A375 (cell line): ENCODE measurements around the genes PRKACG, APBA1 and KLF9.

DNA sequence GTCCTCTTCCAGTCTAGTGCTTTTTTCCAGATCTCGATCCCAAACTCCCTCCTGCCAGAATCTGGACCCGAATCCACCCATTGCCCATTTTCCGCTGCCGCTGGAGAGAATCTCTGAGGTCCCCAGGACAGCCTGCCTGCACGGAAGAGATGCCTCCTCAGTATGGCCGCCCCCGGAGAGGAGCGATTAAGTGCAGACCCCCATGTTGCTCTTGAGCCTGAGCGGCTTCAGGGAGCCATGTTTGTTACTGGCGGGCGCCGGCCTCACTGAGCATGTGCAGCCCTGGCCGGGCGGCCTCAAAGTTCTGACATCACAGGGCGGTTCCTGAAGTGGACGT is 1342.9 kb downstream of the SPATA31A7 start:
- RAMPAGE, long total RNA, result no peak

- RAMPAGE, long total RNA, result no peak
Measured at GRCh38 chr9:62798686-62799680, 1609.1 kb downstream of the SPATA31A7 start.

DNA sequence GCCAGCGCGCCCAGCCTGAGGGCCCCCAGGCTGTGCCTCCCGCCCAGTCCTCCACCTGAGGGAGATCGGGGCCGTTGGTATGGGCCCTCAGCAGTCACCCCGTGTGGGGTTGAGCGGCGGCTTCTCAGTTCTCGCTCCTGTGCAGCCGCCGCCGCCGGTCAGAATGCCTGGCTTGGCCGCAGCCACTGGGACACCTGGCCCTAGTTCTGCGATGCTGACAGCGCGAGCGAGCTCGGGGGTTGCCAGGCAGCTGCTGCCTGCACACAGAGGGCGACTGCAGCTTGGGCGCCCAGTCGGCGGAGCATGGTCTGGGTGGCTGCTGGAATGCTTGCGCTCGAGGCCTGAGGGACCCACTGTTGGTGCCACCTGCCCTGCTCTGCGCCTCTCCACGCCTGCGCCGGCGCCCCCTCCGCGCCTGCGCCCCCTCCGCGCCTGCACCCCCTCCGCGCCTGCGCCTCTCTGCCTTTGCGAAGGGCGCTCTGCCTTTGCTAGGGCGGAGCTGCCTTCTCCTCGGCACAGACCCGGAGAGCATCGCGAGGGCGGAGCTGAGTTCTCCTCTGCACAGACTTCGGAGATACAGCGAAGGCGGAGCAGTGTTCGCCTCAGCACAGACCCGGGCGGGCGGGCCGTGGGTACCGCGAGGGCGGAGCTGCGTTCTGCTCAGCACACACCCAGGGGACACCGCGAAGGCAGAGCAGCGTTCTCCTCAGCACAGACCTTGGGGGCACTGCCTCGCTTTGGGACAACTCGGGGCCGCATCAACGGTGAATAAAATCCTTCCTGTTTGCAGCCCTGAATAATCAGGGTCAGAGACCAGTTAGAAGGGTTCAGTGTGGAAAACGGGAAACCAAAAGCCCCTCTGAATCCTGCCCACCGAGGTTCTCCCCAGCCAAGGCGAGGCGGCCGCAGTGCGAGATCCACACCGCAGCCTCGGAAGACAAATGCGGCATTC is 1648.4 kb downstream of the SPATA31A7 start:
- RAMPAGE, long total RNA, result no peak

GRCh38 chr9:63812665-63813105 is 1472.3 kb downstream of the FOXD4L5 start:
- RAMPAGE, long total RNA, result no peak

DNA sequence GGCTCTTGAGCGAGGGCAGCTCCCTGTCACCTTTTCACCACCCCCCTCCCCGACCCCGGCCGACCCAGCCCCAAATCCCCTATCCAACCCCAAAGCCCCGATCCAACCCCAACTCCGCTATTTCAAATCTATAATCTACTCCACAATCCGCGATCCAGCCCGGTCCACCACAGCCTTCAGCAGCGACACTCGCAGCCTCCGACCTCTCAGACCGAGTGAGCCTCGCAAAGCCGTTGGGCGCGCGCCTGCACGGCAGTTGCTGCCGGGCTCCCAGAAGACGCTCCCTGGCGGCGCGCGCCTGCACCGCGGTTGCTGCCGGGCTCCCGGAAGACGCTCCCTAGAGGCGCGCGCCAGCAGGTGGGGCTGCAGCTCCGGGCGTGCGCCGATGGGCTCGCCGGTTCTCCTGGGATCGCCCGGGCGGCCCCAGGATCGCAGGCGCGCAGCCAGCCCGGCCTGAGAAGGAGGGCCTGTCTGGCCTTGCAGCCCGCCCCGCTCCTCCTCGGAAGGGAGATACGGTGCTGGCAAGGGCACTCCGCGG is 416.0 kb downstream of the FOXD4L4 start:
- RAMPAGE, long total RNA, result no peak

- RAMPAGE, long total RNA, result no peak
Measured at GRCh38 chr9:66942325-66943248, 42.1 kb downstream of the ZNF658 start.

DNA sequence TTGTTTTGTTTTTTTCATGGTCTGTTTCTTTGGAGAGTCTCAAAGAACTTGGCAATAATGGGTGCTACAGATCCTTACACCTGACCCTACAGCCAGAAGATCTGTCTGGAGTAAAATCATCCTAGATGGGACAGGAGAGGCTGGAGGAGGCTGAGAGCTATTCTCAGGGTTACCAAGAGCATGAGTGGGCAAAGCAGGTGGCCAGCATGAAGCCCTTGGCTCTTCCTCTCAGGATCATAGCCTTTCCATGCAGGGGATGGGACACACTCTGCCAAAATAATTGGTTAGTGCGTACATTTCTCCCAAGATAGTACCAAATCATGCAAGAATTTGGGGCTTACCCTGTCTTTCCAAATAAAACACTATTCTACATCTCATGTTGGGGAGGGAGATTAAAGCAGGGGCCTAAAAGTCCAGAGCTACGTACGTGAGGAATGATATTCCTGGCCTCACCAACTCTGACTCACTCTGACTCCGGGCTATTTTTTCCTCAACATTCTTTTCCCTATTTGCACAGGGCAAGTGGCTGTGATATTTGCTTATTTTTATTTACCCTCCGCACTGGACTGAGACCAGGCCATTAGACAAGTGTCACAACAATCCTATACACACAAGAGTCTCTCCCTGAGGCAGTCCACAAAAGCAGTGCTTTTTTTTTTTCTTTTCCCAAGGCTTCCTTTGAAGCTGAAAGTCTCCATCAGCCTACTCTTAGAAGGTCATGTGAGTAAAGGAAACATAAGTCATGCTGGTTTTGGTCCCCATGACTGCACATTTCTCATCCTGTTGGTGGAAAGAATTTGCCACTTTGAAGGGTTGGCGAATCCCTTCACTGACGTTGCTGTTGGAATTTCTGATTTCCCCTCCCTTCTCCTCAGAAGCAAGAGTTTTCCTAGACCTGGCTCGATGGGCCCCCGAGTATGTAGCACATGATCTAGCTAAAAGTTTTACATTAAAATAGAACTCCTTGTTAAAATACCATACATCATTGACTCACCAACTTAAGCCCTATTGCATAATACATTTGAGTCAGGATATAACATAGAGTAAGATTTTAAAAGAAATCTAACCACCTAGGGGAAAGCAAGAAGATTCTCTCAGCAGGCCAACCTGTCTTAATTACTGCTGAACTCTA is 40.0 kb downstream of the TMEM252 start:
- RAMPAGE, long total RNA, result no peak

DNA sequence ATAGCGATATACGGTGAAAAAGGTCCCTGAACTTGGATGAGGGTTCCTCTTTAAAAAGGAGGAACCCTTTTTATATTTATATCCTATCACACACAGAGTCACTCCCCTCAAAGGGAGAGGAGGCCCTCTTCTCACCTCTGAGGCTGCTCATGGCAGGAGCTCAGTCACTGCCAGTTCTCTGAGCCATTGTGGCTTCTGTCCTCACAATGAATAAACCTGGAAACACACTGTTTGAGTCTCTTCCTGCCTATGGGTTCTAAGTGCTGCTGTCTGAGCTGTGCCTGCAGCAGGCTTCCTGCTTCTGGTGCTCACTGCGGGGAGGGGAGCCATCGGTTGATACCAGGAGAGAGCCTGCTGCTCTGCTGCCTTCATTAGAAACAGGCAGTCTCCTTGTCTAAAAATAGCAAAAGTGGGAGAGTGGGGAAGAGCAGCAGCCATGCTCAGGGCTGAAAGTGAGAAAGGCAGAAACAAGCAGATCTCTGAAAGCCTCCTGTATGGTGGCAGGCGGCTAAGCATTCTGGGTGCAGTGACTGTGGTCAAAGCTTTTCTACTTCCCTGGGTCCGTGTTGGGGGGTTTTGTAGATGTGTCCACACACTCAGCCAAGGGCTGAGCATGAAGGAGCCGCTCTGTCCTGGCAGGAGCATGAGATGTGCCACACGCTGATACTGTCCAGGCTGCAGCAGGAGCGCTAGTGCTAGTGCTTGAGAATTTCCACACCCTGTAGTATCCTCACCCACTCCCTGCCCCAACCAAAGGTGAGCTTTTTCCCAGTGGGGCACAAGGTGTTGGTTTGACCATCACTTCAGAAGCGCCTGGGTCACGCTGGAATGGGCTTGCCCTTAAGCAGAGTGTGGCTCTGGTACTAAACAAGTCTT is 34.2 kb downstream of the PRKACG start:
- RAMPAGE, long total RNA, result no peak

GRCh38 chr9:69013762-69014330 is at the start of gene PRKACG:
TSS of gene PRKACG (minus strand) at chr9:69014113.
- RAMPAGE, long total RNA, result no peak

DNA sequence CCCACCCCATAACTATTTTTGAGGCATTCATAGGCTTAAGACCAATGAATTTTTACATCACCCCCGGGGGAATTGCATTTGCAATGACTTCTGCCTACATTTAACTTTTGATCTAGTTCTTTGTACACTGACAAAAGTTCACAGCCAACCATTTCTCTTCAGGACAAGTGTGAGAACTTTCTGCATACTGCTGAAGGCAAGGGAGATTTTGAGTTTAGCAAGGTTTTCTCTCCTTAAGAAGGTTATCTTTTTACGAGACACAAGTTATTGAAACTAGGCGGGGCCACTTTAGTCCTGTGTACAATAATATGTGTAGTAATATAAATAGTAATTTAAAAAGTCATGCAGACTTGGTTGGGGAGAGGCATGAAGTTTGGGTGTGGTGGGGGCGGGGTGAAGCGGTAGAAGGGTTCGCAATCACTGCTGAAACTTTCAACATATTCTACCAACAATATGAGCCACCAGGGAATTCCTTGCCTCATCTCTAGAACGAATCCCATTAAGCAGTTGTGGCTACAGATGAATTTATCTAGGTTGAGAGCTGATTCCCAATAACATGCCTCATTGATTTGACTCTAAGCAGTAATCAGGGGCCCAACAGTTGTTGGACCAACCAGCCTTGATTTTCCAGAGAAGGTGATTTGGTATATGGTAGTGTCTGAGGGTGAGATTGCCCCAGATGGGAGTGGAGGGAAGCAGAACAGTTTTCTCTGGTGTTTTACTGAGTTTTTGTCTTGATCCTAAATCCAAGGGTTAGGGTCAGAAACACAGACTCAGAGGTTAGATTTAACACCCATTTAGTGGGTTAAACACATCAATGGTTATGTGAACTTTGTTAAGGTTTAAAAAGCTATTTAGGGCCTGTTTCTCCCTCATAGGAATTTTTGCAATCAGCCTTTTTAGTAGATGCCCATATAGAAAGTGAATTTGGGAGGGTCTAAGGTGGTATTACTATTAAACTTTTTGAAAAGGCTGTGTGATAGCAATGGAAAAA is 2.8 kb downstream of the TJP2 start:
- RAMPAGE, long total RNA, result no peak

GRCh38 chr9:69220658-69221406 is 46.8 kb downstream of the TJP2 start:
- RAMPAGE, long total RNA, result no peak

GRCh38 chr9:69386485-69387274 is 61.7 kb downstream of the ENTREP1 start:
- RAMPAGE, long total RNA, result no peak

- RAMPAGE, long total RNA, result no peak
Measured at GRCh38 chr9:69671686-69672798, at the start of gene APBA1. TSS of gene APBA1 (minus strand) at chr9:69672371.

GRCh38 chr9:70079669-70080277 is 36.1 kb downstream of the MAMDC2 start:
- RAMPAGE, long total RNA, result no peak

- RAMPAGE, long total RNA, result no peak
Measured at GRCh38 chr9:70389320-70390134, 24.9 kb downstream of the KLF9 start.

DNA sequence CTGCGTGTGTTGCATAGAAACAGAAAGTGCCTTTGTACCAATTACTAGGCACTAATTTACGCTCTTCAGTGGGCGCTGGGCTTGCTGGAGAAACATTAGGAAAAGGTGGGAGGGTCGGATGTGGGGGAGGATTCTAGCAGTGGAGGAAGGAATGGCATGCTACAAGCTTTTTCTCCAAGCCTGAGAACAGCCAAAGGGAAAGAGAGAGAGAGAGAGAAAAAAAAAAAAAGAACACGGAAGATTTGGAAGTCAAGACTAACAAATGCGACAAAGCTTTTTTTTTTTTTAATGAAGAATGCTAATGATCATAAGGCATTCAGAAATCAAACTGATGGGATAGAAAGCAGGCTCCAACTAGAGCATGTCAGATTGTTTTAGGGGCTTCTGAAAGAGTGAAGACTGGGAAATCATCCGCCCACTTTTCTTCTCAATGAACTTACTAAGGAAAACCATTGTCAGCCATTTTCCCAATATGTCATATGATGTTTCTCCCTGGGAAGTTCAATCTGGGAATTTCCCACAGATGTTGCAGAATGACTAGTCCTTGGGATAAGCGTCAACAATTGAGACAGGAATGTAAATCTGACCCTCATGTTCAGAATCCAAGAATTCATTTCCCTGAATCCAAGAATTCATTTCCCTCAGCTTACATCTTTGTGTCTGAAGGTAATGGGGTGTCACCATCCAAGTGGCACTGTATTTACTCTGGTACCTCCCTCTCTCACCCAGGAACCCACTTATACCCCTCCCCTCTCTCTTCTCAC is 7.6 kb downstream of the KLF9 start:
- RAMPAGE, long total RNA, result no peak

DNA sequence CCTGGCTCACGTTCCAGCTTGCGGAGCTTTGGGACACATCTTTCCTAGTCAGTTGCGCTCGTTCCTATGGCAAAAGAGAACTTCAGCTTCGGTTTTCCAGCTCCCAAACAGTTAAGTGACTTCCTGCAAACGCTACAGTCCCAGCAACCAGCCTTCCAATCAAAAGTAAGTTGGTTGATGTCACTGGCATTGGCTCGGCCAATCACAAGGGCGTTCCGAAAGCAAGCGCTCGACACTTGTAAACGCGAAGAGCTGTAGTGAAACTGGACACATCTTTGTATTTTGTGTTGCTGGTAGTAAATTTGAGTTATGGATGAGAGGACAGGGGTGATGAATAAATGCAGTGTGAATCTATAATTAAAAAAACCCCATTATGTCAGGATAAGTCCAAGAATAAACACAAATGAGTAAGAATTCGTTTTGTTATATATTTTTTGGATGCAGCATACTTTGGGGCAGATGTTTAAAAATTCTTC is at the start of gene KLF9:
KLF9 (minus strand) TSS at position 412 of the 476 bp plus-strand sequence.
- RAMPAGE, long total RNA, result no peak

- RAMPAGE, long total RNA, result no peak
Measured at GRCh38 chr9:70456665-70457212, 42.3 kb upstream of the KLF9 start.

DNA sequence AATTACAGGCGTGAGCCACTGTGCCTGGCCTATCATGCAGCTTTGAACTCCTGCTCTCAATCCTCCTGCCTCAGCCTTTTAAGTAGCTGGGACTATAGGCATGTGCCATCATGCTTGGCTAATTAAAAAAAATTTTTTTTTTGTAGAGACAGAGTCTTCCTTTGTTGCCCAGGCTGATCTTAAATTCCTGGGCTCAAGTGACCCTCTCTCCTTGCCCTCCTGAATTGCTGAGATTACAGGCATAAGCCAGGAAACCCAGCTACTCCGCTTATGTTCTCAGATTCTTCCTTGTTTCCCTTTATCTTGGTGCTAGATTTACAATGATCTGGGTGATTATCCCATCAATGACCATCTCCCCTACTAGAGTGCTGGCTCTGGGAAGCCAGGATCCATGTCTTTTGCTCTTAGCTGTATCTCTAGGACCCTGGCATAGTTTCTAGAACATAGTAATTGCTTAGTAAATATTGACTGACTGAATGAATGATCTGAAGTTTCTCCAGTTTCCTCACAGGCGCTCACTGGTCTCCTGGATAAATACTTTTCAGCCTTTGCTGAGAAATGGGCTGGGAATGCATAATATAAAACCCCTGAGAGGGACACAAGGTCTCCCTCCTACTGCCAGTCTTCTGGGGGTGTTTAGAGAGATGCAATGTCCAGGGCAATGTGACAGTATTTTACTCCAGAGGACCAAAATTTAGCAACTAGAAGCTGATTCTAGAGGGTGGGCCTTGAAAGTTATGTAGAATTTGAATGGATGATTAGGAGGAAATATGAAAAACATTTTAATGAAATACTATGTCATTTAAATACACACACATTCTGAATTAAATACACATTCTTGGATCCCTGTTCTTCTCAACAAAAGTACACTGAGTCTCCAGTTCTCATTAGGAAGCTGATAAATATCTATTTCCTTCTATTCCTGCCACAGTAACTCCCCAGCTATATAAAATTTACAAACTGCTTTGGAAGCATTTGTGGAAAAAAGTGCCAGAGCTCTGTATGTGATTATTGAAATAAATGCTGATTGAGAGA is 60.0 kb upstream of the KLF9 start:
- RAMPAGE, long total RNA, result no peak

- RAMPAGE, long total RNA, result no peak
Measured at GRCh38 chr9:70479685-70480164, 65.3 kb upstream of the KLF9 start.